Body of pancreas (tissue), 2 donors: ENCODE measurements around the genes ADAMTS3 and RASSF6.

DNA sequence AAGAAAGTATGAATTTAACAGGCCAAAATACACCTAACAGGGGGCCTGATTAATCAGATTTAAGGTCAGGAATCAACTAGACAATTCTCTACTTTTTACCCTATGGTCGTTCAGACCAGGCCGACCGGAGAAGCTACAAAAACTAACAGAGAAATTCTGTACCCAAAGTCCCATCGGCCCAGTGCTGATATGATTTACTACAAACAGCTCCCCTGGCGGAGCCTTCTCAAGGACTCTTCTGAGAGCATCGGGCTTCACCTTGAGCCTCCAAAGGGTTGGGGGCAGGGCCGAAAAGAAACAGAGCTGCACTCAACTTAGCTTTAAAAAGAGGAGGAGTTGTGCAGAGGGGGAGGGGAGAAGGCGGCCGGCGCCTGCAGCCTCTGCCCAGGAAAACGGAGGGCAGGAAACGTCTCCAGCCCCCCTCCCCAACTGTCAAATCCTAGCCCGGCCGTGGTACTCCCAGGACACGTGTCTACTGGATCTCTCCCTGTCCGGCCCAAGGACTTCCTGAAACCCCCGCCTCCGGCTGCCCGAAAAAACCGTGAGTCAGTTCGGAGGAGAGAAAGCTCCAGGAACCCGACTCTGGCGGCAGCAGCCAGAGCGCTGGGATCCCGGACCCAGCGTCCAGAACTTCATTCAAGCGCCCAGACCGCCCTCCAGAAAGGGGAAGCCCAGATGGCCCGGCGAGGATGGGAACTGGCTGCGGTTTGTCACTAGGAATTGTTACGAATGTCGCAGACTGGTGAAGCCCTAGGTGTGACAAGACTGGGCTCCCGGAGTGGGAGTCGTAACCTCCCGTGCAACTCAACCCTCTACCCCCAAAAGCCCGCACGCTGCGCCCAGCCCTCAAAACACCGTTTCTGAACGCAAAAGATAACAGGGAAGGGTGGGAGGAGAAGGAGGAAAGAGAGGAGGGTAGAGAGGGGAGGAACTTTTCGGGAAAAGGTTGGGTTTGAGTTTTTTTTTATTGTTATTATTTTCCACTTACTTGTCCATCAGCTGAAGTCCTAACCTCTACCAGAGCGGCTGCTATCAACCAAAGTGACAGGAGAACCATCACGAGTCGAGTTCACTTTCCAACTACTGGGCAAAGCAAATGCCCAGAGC, 962 bp downstream of the ADAMTS3 start:
- PRO-cap, result unidirectional peak, plus-strand start at position 343 of the sequence; unidirectional peak, plus-strand start at position 561 of the sequence; unidirectional peak, plus-strand start at position 597 of the sequence
- RAMPAGE, long total RNA, 2 experiments, result no peak in any of the 2 experiments

DNA sequence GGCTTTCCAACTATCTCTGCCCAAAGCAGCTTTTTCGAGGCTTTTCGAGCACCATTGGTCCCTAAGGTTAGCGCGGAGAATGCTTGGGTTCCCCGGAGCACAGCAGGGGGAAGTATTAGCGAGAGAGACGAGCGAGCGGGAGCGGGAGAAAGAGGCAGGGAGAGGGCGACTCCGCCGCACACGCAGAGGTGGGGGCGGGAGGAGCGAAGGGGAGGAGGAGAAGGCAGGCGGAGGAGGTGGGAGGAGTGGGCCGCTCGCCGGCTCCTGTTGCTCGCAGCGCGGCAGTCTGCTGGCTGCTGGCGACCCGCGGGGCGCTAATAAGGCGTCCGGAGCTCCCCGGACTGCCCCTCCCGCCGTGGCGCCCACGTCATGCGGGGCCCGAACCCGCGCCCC, at the start of gene ADAMTS3:
TSS of gene ADAMTS3 (minus strand) at position 154 of the 393 bp plus-strand sequence.
- PRO-cap, result no peak
- RAMPAGE, long total RNA, 2 experiments, result no peak in any of the 2 experiments

- PRO-cap, result no peak
- RAMPAGE, long total RNA, 2 experiments, result no peak in any of the 2 experiments
These were observed 173.0 kb downstream of the COX18 start for GRCh38 chr4:72896412-72897005.

DNA sequence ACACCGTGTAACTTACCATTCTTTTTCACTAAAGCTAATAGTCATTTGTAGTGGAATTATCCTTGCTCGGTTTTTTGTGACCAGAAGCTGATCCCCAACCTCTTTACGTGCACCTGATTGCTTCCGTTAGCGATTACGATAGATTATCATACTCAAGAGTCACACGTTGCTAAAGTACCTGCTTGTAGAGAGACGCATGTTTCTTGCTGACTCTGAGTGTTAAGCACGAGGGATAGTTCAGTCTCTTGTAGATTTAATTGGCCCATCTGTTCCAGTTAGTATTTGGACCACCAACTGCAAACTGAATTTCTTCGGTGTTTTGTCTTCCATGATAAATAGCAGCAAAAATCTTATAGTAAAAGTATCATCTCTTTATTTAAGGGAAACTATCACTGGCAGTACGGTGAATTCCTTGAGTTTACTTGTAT, 521 bp upstream of the COX18 start:
- PRO-cap, result no peak
- RAMPAGE, long total RNA, 2 experiments, result no peak in any of the 2 experiments

DNA sequence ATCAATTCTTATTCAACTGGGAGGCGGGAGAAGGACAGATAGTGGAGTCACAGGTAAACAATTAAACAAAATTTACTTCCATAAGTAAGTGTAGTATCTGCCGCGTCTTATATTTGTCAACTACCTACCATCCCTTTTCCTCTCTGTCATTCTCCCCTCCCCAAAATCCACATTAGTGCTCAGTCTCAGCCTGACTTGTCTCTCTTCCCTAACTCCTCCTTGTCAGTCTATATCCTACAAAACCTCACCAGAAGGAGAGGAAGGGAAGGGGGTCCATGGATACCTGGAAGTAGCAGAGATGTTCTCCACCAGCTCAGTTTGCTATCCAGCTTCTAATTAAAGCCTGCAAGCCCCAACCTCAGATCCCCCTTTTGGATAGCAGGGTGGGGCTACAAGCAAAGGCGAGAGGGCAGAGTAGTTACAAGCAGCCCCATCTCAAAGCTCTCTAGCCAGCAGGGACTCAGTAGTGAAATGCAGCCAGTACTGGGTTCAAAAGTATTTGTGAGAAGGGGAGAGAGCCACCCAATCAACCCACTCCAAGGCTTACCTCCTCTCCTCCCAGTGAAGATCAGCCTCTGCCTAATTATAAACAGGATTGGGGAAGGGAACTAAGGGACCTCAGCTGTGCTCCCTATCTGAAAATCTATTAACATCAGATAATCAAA, 82.8 kb upstream of the COX18 start:
- PRO-cap, result no peak
- RAMPAGE, long total RNA, 2 experiments, result no peak in any of the 2 experiments

DNA sequence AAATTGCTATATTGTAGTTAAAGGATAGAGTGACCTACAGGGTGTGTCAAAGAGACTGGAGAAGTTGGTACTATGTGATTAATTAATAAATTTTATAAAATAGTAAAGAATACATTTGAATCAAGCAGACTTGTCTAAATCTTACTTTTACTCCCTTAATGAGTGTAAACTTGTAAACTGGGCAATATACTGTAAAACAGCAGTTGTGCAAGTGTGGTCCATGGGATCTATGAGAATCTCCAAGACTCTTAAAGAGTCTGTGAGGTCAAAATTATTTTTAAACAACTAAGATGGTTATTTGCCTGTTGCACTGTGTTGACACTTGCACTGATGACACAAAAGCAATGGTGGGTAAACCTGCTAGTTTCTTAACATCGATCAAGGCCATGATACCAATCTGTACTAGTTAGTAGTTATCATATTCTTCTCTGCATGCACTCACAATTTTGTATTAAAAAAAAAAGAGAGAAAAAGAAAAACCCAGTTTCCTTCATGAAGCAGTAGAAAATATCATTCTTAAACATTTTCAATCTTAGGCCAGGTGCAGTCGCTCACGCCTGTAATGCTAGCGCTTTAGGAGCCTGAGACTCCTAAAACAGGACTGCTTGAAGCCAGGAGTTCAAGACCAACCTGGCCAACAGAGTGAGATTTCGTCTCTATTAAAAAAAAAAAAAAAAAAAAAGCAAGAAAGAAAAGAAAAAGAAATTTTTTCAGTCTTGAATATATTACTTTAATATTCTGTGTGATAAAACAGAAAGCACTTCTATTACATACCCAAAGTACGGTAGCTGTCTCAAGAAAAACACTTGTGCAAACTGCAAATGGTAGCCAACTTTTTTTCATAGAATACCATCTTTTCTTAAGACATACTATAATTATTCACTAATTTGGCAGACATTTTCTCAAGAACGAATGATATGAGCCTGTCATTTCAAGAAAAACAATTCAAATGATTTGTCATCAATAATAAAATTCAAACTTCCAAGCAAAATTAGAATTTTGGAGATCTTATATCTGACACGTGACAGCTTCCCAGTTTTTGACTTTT, 44.1 kb downstream of the ANKRD17 start:
- PRO-cap, result no peak
- RAMPAGE, long total RNA, 2 experiments, result no peak in any of the 2 experiments

DNA sequence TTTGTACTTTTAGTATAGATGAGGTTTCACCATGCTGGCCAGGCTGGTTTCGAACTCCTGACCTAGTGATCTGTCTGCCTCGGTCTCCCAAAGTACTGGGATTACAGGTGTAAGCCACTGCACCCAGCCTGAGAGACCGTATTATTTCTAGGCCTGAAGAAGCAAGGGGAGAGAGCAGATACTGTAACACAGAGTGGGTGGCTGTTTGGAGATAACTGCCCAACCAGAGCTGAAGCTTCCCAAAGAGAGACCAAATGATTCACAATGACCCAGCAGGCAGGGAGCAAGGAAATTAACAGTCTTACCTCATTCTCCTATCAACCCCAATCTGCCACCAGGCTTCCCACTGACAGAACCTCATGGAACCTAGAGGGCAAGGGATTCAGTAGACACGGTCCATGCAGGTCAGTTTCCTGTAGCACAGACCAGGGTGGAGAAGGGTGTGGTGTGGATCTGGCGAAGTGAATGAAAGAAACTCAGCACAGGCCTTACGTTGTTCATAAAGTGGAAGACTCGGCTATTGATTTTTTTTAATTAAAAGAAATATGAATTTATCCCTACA, 60.7 kb upstream of the ALB start:
- PRO-cap, result no peak
- RAMPAGE, long total RNA, 2 experiments, result no peak in any of the 2 experiments

DNA sequence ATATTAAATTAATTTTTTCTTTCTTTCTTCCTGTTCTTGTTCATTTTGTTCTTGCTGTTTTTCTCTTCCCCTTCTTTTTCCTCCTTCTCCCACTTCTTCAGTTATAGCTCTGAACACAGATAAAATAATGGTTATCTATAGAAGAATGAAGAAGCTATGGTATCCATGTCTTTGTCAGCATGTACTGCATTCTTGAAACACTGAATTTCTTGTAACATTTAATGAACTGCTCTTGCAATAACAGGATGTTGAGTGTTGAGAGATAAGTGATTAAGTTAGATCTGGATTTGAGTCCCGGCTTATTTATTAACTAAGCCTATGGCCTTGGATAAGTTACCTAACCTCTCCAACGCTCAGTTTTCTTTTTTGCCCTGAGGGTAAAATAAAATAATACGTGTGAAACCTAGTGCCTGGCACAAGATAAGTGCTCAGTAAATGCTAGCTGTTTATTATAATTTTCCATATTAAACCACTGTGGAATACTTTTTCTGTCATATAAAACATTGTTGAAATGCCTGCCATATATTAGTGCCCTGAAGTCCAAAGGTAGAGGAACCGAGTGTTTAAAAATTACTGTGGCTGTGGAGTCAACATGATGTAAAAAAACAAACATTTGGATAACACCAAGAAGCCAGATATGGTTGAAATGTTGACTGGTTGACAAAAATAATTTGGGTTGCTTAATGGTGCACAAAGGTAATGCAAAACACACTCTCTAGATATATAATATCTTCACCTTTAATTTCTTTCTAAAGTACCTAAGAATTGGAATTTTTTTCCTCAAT, 58.6 kb upstream of the ALB start:
- PRO-cap, result no peak
- RAMPAGE, long total RNA, 2 experiments, result no peak in any of the 2 experiments

DNA sequence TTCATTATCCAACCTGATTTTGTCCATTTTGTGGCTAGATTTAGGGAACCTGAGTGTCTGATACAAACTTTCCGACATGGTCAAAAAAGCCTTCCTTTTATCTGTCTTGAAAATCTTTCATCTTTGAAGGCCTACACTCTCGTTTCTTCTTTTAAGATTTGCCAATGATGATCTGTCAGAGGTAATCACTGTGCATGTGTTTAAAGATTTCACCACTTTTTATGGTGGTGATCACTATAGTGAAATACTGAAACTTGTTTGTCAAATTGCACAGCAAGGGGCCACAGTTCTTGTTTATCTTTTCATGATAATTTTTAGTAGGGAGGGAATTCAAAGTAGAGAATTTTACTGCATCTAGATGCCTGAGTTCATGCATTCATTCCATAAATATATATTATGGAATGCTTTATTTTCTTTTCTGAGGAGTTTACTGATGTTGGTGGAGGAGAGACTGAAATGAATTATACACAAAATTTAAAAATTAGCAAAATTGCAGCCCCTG, 5.5 kb downstream of the ALB start:
- PRO-cap, result no peak
- RAMPAGE, long total RNA, 2 experiments, result no peak in any of the 2 experiments

- PRO-cap, result no peak
- RAMPAGE, long total RNA, 2 experiments, result no peak in any of the 2 experiments
These were observed 10.8 kb downstream of the ALB start for GRCh38 chr4:73414784-73415357.

GRCh38 chr4:73520795-73521268, 39.3 kb downstream of the AFM start:
- PRO-cap, result no peak
- RAMPAGE, long total RNA, 2 experiments, result no peak in any of the 2 experiments

DNA sequence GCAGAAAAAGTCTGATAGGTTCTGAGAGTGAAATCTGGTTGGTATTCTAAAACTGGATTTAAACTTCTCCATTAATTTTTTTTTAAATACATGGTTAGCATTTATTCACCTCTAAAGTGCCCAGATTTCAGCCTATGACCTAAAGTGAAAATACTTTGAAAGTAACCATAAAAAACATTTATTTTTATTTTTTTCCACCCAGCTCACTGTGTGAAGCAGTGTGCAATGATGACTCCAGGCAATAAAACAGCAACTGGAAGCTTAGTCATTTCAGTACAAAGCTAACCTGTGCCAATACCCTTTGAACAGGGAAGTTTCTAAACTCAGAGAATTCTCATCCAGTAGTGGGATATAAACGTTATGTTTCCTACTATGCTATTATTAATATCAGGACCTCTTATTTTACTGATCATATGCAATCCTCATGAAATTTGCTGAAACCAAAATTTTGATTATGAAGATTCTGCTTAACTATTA, 11.1 kb downstream of the RASSF6 start:
- PRO-cap, result no peak
- RAMPAGE, long total RNA, 2 experiments, result no peak in any of the 2 experiments

- PRO-cap, result no peak
- RAMPAGE, long total RNA, 2 experiments, result no peak in any of the 2 experiments
These were observed 5.8 kb downstream of the RASSF6 start for GRCh38 chr4:73614220-73614977.

DNA sequence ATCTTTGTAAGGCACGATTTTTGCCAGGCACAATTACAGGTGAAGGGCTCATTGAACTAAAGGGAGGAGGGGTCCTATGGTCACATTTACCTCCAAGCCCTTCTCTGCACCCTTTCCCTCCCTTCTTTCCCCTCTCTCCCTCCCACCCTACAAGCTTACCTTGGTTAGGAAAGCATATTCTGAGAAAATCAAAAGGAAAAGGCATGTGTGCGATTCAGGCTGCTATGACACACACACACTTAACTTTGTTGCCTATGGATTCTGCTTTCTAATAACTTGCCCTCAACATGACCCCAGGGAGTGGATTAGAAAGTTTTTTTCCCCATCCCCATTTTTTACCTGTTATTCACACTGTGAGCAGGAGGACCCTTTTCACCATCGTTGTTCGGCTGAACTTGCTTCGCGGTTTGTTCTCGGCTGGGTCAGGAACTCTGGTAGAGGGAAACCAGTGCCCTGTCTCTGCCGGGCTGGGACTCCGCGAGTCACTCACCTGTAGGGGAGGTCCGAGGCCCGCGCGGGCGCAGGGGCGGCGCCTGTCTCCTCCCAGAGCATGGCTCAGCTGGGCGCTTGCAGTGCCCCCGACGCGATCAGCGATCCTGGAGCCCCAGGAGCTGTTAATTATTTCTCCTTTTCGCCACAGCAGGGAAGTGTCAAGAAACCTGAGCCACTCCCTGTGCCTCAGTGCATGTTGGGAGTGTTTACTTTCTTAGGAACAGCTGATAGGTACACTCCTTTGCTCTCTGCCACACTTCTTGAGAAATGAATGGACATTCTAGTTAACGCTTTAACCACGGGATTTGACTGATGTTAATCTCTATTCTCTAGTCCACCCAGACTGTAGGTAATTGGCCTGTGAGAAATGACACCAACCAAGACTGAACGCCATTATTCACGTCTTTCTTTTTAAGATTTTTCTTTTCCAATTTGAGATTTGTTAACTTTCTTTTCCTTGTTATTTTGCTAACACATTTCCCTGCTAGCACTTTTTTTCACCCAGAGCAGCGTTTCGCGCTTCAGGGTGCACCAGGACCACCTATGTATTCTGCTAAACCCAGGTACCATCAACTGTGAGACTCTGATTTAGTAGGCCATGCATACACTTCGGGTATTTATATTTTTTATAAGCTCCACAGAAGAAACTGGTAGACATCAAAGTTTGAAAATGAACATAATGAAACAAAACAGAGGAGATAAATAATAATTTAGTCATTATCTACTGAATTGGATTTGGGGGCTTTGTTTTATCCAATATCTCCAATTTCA, at the start of gene RASSF6:
TSS of gene RASSF6 (minus strand) at position 488 of the 1,263 bp plus-strand sequence.
- PRO-cap, result unidirectional peak, minus-strand start at position 433 of the sequence; unidirectional peak, minus-strand start at position 592 of the sequence
- RAMPAGE, long total RNA, 2 experiments, result start-site peak on the minus strand in 2 of 2 experiments, centred at positions 463 to 638 of the sequence, 53 to 119 reads per replicate

GRCh38 chr4:73669689-73670187, 49.5 kb upstream of the RASSF6 start:
- PRO-cap, result no peak
- RAMPAGE, long total RNA, 2 experiments, result no peak in any of the 2 experiments

DNA sequence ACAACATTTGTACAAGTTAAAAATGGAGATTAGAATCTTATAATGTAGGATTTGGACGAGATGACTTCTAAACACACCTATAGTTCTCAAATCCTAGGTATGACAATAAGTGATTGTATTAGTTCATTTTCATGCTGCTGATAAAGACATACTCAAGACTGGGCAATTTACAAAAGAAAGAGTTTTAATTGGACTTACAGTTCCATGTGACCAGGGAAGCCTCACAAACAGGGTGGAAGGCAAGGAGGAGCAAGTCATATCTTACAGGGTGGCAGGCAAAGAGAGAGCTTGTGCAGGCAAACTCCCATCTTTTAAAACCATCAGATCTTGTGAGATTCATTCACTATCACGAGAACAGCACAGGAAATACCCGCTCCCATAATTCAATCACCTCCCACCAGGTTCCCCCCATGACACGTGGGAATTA, 19.6 kb upstream of the CXCL8 start:
- PRO-cap, result no peak
- RAMPAGE, long total RNA, 2 experiments, result no peak in any of the 2 experiments

DNA sequence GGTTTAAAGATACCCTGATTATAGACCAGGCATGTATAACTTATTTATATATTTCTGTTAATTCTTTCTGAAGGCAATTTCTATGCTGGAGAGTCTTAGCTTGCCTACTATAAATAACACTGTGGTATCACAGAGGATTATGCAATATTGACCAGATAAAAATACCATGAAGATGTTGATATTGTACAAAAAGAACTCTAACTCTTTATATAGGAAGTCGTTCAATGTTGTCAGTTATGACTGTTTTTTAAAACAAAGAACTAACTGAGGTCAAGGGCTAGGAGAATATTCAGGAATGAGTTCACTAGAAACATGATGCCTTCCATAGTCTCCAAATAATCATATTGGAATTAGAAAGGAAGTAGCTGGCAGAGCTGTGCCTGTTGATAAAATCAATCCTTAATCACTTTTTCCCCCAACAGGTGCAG, 765 bp downstream of the CXCL8 start:
- PRO-cap, result no peak
- RAMPAGE, long total RNA, 2 experiments, result no peak in any of the 2 experiments

- PRO-cap, result no peak
- RAMPAGE, long total RNA, 2 experiments, result no peak in any of the 2 experiments
These were observed 6.7 kb downstream of the PF4V1 start for GRCh38 chr4:73859832-73860118.

- PRO-cap, result no peak
- RAMPAGE, long total RNA, 2 experiments, result no peak in any of the 2 experiments
These were observed 15.4 kb downstream of the CXCL1 start for GRCh38 chr4:73884603-73884912.

GRCh38 chr4:74036912-74037807, 1.3 kb downstream of the CXCL3 start:
- PRO-cap, result no peak
- RAMPAGE, long total RNA, 2 experiments, result no peak in any of the 2 experiments